Daoy (cell line): Measurements from ENCODE around the genes NPAS1 and C5AR2.

DNA sequence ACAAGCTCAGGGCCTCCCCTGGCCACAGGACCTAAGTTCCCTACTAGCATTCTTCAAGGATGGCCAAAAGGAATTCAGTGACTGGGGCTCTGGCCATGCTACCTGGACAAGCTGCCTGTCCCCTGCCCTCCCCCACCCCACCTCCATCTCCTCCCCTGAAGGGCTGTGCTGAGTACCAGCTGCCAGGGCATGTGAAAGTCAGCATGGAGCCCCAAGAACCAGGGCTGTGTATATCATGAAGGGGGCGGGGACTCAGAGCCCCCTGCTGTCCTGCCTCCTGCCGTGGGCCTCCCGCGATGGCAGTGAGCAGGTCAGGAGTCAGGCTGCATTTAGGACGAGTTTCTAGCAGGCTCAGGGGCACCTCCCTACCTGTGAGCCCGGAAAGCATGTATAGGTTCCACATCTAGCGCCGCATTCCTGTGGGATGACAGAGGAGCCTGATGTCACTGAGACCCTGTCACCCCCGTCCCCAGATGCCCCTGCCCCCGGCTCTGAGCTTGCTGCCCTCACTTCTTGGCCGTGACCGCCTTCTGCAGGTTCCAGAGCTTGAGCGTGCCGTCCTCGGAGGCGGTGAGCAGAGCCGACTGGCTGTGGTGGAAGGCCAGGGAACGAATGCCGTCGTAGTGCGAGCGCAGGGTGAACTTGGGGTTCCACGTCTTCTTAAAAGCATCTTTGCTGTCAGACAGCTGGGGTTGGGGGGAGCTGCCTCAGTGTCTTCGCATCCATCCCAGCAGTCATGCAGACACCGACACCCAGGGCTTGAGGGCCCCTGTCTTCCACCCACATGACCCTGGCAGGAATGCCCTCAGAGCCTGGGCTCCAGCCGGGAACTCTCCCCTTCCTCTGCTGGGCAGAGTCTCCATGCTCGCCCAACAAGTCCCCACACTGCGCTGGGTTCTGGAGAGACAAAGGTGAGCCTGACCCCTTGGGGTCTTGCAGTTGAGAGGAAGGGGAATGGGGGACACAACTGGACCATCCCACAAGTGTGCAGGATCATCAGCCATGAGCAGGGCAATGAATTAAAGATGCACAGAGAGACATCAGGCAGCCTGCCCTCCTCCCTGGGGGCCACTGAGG lies 8.4 kb upstream of the PRKD2 start:
- RAMPAGE, long total RNA = no peak

GRCh38 chr19:46732815-46733663 lies 12.8 kb upstream of the FKRP start:
- RAMPAGE, long total RNA = no peak

GRCh38 chr19:46784205-46785298 lies 3.8 kb downstream of the SLC1A5 start:
- RAMPAGE, long total RNA = no peak

DNA sequence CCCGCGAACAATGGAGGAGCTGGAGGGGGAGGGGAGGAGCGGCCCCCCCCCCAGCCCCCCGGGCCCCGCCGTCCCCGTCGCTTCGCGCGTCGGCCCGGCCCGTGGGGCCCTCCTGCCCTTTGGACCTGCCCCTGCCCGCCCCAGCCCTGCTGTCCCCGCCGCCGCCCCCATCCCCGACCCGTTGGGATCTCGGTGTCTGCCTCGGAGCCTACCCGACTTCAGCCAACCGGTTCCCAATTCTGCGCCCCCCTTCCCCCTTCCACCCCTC lies 439 bp downstream of the ARHGAP35 start:
- RAMPAGE, long total RNA = no peak

GRCh38 chr19:46875321-46876146 lies 14.7 kb downstream of the ARHGAP35 start:
- RAMPAGE, long total RNA = no peak

GRCh38 chr19:46924760-46925899 lies 64.3 kb downstream of the ARHGAP35 start:
- RAMPAGE, long total RNA = no peak

DNA sequence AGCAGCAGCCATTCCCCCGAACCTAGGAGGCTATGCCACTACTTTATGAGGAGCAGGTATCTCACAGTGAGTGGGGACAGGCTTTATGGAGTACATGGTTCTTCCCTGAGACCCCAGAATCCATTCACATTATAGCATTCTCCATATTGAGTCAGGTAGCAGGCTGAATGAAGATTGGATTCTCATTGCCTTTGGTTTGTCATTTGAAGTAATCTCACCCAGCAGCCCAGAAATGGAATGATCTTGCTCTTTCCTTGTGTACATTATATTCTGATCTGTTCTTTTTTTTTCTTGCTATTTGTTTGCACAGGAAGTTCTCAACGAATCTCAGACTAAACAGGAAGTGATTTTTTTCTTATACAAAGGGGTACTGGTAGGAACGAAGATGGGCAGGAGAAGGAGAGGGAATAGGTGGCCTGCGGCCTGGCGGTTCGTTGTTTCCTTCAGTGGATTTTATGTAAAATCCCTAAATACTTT lies 74.4 kb downstream of the ARHGAP35 start:
- RAMPAGE, long total RNA = no peak

GRCh38 chr19:46944678-46945663 lies 74.7 kb upstream of the NPAS1 start:
- RAMPAGE, long total RNA = no peak

DNA sequence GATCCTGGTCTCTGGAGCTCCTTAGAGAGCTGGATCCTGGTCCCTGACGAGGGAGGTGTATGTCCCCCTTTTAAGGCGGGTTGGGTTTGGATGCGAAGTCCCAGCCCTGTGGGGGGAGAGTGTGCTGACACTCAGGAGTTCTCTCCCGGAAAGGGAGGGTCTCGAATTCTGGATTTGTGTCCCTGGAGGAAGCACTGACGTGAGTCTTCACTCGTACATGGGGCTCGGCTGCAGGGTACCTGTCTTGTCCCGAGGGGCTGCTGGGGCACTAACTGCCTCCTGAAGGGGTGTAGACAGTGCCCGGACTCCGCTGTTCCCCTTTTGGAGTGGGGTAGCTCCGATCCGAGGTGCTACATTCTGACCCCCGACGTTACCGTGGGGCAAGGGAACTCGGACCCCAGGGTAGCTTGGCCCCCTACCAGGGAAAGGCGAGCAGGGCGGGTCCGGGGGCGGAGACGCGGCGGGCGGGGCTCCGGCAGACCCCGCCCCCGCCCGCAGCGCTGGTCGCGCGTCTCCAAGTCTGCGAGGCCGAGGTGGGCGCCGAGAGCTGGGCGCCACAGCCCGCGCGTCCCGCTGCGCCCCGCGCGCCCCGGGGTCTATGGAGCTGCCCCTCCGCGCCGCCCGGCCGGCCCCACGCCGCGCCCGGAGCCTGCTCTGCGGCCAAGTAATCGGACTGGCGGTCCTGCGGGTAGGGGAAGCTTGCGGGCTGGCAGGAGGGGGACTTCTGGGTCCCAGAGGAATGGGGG lies at the start of gene NPAS1:
Gene NPAS1 (plus strand): TSS at position 528 of the 746 bp plus-strand sequence.
- RAMPAGE, long total RNA = no peak

DNA sequence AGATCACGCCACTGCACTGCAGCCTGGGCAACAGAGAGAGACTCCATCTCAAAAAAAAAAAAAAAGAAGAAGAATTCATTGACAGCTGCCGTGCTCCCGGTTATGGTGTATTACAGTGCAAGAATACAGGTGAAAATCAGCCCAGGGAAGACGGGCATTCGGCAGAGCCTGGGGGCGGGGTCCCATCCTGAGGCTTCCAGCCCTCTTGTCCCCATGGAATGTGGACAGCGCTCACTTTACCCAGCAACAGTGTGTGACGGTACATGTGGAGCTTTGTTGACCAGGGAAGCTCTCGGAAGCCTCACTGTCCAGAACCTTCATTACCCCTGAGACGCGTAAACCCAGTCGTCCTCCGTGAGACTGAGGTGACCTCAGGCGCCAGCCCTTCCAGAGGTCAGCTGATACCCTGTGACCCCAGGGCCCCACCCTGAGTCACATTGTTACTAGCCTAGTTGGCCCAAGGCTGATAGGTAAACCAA lies 10.1 kb upstream of the TMEM160 start:
- RAMPAGE, long total RNA = no peak

- RAMPAGE, long total RNA = no peak
These were observed 8.3 kb upstream of the SAE1 start for GRCh38 chr19:47122266-47122894.

DNA sequence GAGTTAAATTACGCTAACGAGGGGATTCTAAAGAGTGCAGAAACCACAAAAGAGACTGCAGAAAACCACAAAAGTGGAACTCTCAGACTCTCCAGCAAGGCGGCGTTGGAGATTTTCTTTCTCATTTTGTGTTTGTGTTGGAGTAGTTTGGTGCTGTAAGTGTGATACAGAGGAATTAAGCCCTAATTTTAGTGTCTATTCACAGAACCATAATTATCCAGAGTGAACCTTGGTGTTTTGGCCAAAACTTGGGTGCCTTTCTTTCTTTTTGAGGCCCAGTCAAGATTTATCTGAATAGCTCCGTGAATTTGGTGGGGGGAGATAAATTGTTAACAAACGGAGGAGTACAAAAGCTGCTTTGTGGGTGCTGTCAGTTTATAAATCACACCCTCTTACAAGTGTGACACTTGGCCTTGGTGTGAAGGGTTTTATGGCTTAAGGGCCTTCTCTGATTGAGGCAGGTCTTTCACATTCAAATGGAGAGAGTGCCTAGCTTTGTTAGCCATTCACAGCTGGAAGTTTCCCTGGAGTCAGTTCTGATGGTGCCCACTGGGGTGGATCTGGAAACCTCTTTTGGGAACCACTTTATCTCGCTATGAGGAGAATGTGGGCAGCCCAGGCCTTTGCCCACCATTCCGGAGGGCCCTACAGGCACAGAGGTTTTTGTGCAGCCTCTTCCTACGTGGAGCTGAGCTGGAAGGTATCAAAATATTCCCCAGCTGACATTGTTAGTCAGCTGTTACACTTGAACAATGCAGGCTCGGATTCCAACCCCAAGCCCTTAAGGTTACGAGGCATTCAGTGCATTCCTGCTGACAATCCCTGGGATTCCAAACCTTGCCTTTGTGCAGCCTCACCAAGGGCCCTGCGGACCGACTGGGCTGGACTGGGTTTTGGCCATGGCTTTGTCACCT lies 26.6 kb downstream of the SAE1 start:
- RAMPAGE, long total RNA = no peak

DNA sequence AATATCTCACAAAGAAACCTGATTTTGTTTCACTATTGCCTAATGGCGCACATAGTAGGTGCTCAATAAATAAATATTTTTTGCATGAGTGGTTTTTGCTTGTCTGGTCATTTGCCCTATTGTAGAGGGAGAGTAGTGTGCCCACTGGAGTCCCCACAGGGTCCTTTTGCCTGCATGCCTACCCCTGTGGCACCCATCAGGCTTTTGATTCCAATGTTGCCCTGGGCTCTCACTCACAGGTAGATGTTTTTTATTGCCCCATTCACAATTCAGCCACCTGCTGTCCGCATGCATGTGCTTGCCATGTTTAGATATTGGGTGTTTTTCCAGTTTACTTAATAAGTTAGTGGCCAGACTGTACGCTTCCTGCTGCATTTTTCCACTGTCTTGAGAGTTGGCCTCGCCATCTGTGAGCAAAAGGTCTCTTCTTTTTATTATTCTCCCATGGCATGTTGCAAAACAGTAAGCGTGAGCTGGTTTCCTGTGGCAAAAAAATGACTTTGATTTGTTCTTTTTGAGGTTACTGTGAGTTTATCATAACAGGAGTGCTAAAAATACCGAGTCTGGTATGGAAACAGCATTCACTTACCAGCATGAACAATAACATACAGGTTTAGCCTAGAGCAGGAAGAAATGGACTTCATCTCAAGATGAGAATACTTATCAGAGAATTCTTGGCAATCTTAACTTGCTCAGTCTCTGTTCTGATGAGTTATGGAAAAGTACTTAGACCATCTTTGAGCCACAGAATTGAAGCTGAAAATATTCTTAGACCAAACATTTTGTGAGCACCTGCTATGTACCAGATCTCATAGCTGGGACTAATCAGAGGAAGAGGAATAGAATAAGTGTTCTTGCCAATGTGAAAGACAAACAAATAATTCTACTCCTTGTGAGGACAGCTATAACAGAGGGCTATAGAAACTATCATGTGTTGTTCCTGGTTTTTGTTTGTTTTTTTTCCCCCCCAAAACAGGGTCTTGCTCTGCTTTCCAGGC lies 46.1 kb downstream of the SAE1 start:
- RAMPAGE, long total RNA = no peak

DNA sequence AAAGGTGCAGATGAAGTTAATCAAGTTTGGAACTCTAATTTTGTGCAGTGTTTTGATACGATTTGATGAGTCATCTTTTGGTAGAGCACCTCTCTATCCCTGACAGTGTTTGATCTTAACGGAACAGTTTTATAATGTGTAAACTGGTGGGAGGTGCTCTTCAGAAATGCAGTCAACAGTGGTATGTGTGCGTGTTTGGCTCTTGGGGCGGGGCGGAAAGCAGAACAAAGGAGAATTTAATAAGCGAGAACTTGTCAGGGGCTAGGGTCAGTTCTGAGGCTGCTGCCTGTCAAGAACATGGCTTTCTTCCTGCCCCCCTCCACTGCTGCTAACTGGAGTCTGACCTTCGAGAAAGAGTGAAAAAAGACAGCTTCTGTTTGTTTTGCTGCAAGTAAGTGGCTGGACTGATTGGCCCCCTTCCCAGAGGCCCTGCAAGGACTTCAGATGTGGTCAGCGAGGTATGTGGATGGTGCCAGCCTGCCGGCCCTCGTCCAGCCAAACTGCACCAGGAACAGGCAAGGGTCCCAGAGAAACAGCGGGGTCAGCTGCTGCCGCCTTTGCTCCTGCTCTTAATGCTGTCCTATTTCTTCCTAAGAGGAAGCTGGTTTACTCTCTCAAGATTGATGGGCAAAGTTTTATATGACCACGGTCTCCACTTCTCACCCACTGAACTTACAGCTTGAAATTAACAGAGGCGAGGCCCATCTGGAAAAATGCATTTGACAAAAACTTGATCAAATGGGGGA lies 40.7 kb downstream of the BBC3 start:
- RAMPAGE, long total RNA = no peak

- RAMPAGE, long total RNA = no peak
These were observed 1.7 kb downstream of the BBC3 start for GRCh38 chr19:47229188-47229813.

GRCh38 chr19:47313925-47314452 lies 4.3 kb downstream of the C5AR1 start:
- RAMPAGE, long total RNA = no peak

GRCh38 chr19:47331855-47332561 lies at the start of gene C5AR2:
Gene C5AR2, plus strand, starts transcription at chr19:47332175.
- RAMPAGE, long total RNA = no peak

DNA sequence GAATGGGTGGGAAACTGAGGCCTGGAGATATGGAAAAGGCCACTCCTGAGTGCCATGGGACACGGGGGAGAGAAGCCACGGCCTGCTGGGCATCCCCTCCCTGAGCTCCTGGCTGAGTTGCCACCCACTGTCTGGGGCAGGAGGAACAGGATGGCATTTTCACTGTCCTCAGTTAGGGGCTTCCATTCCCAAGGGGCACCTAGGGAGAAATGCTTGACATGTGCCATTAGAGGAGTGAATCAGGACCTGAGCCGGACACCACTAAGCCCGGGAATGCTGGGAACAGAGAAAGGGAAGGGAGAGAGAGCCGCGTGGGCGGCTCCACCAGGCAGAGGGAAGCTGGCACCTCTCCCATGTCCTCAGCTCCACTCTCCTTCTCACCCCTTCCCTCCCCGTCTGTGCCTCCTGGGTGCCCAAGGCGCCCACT lies 4.9 kb upstream of the KPTN start:
- RAMPAGE, long total RNA = no peak

GRCh38 chr19:47600510-47601172 lies 8.3 kb upstream of the BICRA start:
- RAMPAGE, long total RNA = no peak

DNA sequence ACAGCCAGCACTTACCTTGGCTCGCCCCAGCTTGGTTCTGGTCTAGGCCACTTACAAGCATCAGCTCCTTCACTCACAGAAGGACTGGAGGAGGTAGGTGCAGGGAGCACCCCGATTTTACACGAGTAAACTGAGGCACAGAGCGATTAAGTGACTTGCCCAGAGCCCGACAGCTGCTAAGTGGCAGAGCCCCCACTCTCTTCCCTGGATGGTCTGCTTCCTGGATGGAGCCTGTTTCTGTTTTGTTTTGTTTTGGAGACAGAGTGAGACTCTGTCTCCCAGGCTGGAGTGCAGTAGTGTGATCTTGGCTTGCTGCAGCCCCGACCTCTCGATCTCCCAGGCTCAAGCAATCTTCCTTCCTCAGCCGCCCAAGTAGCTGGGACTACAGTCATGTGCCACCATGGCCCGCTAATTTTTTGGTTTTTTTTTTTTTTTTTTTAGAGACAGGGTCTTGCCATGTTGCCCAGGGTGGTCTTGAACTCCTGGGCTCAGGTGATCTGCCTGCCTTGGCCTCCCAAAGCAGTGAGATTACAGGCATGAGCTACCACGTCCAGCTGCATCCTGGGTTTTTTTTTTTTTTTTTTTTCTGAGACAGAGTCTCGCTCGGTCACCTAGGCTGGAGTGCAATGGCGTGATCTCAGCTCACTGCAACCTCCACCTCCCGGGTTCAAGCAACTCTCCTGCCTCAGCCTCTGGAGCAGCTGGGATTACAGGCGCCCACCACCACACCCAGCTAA lies 17.4 kb downstream of the BICRA start:
- RAMPAGE, long total RNA = no peak